Mesenchymal stem cell of the bone marrow (primary cell): ENCODE results near the genes GDAP1L1 and SERINC3.

DNA sequence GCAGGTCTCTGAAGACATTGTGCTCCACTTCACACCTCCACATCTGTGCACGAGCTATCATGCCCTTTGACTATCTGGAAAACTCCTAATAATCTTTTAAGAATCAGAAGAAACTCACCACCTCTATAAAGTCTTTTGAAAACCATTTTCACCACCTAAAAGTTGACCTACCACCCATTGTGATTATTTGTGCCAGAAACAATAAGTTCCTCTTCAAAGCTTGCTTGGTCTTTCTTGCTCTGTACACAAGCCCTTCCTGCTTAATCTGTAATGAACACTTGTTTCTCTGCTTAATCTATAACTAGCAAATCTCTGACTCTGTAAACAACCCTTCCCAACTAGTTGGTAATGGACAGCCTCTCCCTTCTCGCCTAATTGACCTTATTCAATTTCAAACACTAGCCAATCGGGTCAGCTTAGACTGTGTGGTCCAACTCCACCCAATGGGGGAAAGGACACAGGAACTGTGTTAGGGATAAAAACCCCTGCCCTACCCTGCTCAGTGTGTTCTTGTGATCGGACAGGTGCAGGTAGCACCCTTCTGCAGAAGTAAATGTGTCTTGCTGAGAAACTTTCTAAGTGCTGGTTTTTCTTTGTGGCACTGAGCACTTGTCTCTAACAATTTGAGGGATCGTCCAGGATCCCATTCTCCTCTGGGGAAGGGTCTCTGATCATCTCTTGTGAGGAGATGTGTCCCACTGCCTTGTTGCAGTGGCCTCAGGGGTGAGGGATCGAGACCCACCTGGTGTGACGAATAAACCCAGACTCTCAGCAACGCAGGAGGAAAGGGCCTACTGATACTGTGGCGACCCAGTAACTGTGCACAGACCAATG lies 23.6 kb downstream of the CHD6 start:
- CAGE, long polyA plus RNA = no peak

GRCh38 chr20:43458180-43458542 lies 465 bp downstream of the SRSF6 start:
- CAGE, long polyA plus RNA = no peak

GRCh38 chr20:43508574-43509275 lies 1.2 kb downstream of the L3MBTL1 start:
- CAGE, long polyA plus RNA = no peak

DNA sequence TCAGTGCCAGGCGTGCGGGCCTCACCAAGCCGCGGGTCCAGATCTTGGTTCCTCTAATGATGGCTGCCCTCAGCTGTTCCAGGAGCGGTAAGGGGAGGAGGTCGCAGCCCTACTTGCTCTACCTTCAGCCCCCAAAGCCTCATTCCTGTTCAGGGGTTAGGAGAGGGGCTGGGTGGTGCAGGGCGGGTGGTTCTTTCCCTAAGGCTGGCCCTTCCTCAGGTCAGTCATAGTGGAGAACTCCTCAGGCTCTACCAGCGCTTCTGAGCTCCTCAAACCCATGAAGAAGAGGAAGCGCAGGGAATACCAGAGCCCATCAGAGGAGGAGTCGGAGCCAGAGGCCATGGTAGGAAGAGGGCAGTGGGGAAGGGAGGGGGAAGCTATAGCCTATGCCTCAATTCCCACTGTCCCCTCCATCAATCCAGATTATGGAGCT lies 7.6 kb downstream of the L3MBTL1 start:
- CAGE, long polyA plus RNA = no peak

GRCh38 chr20:43515712-43516222 lies 8.3 kb downstream of the L3MBTL1 start:
- CAGE, long polyA plus RNA = no peak

- CAGE, long polyA plus RNA = no peak
Observed at GRCh38 chr20:43844685-43845437, 69.8 kb upstream of the TOX2 start.

DNA sequence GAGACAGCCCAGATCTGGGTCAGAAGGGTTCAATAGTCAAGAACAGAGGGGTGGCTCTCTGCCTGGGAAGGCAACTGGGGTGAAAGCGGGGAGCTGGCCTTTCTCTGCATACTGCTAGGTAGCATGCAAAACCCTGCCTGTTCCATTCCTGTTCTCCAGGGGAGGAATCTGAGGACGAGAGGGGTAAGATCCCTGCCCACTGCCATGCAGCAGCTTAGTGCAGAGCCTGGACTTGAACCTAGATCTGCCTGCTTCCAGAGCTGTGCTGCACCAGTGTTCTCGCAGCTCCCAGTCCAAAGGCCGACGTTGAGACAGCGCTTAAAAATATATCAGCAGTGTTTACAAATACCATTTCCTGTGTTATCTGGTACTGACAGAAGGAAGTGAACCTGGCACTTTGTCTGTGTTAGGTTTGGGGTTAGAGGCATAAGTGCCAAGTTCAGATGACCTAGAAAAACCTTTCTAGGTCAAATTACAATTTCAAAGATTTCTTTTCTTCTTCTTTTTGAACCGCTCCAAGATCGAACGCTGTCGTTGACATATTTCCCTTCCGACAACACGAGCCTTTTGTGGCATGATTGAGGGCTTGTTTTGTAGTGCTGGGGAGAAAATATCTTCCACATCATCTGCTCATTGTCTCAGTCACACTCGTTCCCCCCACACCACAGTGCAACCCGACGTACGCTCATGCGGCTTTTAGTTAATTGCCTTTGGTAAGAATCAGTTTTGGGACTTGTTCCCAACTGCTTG lies 44.6 kb downstream of the TOX2 start:
- CAGE, long polyA plus RNA = no peak

- CAGE, long polyA plus RNA = no peak
Observed at GRCh38 chr20:43964059-43964681, 49.5 kb downstream of the TOX2 start.

DNA sequence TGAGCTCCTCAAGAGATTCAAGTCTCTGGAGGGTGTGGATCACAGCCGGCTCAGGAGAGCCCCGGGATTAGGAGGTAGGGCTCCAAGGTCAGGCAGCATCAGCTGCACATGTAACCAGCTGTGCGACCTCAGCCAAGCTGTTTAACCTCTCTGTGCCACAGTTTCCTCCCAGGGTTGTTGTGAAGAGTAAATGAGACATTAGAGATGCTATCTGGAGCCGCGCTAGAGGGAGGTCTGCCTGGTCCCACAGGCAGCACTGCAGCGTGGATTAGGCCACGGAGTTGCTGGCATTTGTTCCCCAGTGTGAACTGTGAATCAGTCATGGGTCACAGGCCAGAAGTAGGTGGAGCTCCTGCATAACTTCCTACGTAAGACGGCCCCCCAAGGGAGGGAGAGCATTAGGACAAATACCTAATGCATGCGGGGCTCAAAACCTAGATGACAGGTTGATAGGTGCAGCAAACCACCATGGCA lies 105.3 kb downstream of the TOX2 start:
- CAGE, long polyA plus RNA = no peak

DNA sequence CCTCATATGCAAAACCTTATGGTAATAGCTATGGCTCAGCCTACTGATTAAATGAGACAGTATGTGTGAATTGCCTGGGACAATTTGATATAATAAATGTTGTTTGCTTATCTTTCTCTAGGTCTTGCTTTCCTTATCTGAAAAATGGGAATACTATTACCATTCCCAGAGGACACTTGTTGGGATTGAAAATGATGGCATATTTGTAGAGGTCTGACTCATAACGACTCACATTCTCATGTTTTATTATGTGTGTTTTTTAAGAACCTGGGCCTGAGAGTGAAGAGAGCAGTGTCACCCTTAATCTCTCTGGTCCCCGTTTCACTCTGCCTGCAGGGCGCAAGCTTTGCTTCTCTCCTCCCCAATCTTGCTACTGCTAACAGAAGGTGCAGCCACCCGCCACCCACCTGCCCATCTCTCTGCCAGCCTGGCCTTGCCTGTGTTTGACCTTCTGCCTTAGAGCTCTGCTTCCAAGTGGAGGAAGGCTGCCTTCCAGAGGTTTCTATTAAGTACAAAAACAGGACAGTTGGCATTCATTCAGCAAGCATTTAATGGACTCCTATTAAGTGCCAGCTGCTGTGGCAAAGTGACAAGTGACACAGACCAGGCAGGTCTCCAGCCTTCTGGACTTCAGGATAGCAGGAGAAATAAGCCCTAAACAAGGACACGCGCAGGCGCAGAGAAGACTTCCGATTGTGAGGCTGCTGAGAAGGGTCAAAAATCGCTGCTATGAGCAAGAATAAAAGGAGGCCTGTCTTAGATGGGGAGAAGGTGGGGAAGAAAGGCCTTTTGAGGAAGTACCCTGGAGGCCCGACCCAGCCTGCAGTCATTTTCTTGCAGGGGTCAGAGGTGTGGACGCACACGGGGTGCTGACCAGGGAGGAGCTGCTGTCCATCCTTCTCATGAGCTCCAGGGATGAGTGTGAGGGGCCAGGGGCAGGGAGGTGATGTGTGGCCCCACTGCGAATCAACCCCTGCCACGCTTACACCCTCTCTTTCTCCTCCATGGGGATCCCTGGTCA lies 112.5 kb downstream of the JPH2 start:
- CAGE, long polyA plus RNA = no peak

DNA sequence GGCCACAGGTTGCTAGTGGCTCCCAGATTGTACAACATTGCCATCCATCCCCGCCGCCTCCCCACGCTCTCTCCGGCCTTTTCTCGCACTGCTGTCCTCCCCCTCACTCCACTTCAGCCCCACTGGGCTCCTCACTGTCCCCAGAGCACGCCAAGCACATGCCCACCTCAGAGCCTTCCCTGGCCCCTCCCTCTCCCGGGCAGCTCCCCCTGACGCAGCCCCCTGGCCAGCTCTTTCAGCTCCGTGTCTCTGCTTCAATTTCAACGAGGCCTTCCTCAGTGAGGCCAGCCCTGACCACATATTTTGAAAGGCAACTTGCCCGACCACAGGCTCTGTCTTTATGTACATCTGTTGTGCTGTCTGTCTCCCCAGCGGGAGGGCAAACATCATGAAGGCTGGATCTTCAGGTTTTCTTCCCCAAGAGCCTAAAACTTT lies 44.6 kb downstream of the JPH2 start:
- CAGE, long polyA plus RNA = no peak

GRCh38 chr20:44145322-44145619 lies 41.7 kb downstream of the JPH2 start:
- CAGE, long polyA plus RNA = no peak

GRCh38 chr20:44185950-44186518 lies 954 bp downstream of the JPH2 start:
- CAGE, long polyA plus RNA = no peak

GRCh38 chr20:44246917-44247738 lies at the start of gene GDAP1L1:
TSS of gene GDAP1L1 (plus strand) at chr20:44247308.
- CAGE, long polyA plus RNA = no peak

- CAGE, long polyA plus RNA = no peak
Observed at GRCh38 chr20:44279190-44279832, 31.7 kb downstream of the FITM2 start.

DNA sequence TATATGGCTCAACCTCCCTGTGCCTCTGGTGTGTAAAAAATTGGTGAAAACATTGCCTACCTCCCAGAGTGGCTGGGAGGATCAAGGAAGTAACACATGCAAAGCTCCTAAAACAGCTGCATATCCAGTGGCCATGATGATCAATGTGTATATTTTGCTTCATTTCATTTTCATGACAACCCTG lies 38.0 kb downstream of the HNF4A start:
- CAGE, long polyA plus RNA = no peak

DNA sequence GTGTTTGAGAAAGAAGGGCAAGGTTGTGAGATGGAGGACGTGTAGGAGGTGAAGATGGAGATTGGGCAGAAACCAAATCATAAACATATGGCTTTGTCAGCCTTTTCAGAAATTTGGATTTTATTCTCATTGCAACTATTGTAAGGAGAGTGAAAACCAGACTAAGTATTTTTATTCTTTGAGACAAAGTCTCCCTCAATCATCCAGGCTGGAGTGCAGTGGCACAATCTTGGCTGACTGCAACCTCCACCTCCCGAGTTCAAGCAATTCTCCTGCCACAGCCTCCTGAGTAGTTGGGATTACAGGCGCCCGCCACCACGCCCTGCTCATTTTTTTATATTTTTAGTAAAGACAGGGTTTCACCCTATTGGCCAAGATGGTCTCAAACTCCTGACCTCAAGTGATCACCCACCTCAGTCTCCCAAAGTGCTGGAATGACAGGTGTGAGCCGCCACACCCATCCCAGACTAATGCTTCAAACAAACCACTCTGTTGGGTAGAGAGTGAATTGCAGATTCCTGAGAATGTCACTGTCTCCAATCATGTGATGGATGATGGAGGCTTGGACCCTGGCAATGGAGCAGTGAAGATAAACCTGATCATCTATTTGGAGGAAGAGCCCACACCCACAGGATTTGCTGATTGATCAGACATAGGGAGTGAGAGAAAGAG lies 50.7 kb upstream of the TTPAL start:
- CAGE, long polyA plus RNA = no peak

- CAGE, long polyA plus RNA = no peak
Observed at GRCh38 chr20:44447581-44448827, 27.7 kb upstream of the TTPAL start.

DNA sequence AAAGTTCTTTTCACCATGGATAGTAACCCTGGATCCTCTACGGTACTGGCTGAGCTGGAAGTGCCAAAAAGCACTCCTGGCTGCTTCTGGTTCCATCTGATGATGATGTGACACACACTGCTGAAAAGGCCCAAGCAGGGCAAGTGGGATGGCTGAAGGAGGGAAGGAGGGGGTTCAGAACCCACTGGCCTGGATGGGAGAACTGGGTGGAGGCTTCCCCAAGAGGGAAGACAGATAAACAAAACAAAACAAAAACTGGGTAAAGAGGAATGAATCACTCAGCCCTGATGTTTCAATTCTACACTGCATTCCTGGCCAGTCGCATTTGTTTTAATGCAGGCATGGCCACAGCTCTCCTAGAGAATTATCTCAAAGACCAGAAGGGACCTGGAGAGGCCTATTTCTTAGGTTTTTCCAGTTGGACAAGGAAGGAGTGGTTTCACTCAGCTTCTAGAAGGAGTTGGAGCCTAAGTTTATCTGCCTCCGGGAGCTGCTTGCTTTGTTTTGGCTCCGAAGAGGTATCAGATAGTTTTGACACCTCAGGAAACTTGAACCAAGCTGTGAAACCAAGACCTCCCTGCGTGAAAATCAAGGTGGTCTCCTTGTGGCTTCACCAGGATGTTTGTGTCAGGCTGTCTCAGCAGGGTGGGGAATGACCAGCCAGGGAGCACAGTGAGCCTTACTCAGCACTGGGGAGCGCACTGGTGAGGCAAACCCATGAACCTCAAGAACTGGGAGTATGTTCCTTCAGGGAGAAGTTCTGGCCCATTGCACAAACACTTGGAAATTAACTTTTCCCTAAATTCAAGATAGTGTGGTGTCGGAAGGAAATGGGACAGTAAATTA lies 16.1 kb downstream of the TTPAL start:
- CAGE, long polyA plus RNA = no peak

GRCh38 chr20:44521297-44522436 lies at the start of gene SERINC3:
TSS of gene SERINC3 (minus strand) at chr20:44522070.
- CAGE, long polyA plus RNA = no peak